Choroid plexus epithelial cell (primary cell): ENCODE measurements around a stretch of chrX.

- RRBS = no CpG with 5 or more reads among the region's 10 CpGs
Measured at GRCh38 chrX:153477902-153478345, 7.5 kb upstream of the HAUS7 start.

GRCh38 chrX:153487995-153489169 lies 6.4 kb upstream of the BGN start:
- RRBS = 6% methylated on average over 11 of the region's 41 CpGs

GRCh38 chrX:153537398-153538342 lies 20.2 kb downstream of the ATP2B3 start:
- RRBS = no CpG with 5 or more reads among the region's 33 CpGs

GRCh38 chrX:153673010-153673413 lies 601 bp downstream of the PNCK start:
- RRBS = no CpG with 5 or more reads among the region's 28 CpGs

- RRBS = no CpG with 5 or more reads among the region's 14 CpGs
Measured at GRCh38 chrX:153696674-153697471, 9.1 kb downstream of the SLC6A8 start.

GRCh38 chrX:153700405-153701080 lies 12.8 kb downstream of the SLC6A8 start:
- RRBS = no CpG with 5 or more reads among the region's 17 CpGs

- RRBS = no CpG with 5 or more reads among the region's 22 CpGs
Measured at GRCh38 chrX:153702865-153703359, 15.2 kb downstream of the SLC6A8 start.

GRCh38 chrX:153730999-153731607 lies 6.4 kb downstream of the ABCD1 start:
- RRBS = no CpG with 5 or more reads among the region's 5 CpGs

DNA sequence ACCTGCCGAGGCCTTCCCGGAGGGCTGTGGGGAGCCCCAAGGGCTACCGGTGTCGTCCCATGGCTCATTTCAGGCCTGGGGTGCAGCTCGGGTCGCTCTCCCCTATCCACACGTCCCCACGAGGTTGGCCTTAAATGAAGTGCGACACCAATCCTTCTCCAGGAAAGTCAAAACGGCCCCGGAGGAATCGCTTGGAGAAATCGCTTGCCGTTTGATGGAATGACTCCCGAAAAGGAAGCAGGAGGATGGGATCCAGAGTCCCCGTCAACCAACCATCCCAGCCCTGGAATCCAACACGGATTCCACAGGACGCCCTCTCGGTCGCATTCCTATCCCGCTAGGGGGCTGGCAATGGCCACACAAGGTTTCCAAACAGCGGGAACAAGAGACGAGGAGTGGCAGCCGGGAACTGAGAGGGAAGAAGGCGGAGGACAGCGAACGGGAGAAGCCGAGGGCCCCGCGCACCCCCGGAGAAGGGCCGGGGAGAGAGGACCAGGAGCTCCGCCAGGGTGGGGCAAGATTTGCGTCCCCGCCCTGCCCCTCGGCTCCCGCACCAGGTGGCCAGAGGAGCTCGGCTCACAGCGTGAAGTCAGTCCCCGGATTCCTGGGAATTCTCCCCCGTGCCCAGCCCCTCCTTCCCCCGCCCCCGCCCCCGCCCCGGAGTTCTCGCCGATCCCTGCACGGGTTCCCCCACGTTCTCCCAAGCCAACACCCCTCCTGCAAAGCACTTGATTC lies 1.6 kb downstream of the PDZD4 start:
- RRBS = 1% methylated on average over 14 of the region's 49 CpGs

- RRBS = 9% methylated on average over 5 of the region's 30 CpGs
Measured at GRCh38 chrX:153886716-153887654, 1.0 kb upstream of the L1CAM start.

GRCh38 chrX:153931625-153932337 lies 3.1 kb downstream of the NAA10 start:
- RRBS = no CpG with 5 or more reads among the region's 18 CpGs

DNA sequence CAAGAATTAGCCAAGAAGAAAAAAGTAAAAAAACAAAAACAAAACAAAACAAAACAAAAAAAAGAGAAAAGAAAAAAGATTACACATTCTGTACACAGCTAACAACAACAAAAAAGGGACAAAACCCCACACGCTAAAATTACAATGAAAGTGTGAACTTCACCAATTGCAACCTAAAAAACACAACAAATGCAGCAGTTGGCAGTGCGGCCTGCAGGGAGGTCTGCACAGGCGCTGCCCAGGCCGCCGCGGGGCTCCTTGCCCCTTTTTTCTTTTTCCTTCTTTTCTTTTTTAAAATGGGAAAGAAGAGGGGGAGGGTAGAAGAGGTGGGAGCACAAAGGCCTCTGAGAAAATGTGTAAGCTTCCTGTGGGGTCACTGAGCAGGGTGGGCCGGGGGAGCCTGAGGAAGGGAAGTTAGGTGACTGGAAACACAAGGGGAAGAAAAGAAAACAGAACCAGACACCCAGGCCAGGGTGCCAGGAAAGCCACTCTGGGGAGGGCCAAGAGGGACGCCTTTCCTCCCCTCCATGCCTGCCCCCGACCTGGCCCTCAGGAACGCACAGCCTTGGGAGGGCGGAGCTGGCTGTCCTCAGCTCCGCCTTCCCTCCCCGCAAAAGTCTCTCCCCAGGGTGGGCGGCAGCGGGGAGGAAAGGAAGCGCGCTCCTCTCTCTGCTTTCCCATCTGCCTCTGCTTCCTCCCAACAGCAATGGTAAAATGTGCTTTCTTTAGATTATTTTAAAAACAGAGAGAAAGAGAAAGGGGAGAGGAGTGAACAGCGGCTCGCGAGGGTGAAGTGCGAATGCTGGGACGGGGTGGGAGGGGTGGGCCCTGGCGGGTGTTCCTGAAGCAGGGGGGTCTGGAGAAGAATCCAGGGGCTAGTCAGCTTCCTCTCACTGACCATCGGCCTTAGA lies 4.3 kb upstream of the RENBP start:
- RRBS = no CpG with 5 or more reads among the region's 24 CpGs

DNA sequence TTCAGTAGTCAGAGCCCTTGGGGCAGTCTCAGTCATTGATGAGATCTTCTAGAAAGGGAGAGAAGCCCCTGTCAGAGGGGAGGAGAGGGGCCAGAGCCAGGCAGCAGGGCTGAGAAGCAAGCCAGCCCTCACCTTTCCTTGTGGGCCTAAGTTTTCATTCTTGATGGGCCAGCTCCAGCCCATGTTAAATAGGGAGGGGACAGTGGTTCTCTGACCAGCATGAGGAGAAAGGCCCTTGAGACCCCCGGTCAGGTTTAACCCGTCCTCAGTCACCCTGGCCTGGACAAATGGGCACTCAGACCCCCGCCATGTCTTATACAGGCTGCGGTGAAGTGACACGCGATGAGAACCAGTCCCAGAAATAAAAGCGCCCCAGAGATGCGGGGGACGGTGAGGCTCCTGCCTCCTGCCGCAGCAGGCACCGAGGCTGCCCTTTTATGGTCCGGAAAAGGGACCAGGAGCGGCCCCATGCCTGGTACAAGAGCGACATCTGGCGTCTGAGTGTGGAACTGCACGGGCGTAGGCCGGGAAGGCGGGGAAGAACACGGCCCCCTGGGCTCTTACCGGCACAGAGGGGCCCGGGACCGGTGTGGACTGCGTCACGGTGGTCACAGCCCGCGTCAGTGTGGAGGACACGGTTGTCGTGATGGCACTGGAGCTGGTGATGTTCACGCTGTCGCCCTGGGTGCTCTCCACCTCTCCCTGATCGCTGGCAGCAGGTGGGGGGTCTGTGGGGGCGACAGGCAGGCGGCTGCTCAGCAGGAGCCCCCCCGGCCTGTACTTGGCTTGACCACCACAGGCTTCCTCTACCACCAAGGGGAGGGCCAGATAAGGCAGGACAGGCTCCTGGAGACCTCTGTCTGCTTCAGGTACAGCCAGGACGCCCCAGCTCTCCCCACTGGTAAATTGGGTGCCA lies 8.9 kb upstream of the RENBP start:
- RRBS = 2% methylated on average over 6 of the region's 36 CpGs

DNA sequence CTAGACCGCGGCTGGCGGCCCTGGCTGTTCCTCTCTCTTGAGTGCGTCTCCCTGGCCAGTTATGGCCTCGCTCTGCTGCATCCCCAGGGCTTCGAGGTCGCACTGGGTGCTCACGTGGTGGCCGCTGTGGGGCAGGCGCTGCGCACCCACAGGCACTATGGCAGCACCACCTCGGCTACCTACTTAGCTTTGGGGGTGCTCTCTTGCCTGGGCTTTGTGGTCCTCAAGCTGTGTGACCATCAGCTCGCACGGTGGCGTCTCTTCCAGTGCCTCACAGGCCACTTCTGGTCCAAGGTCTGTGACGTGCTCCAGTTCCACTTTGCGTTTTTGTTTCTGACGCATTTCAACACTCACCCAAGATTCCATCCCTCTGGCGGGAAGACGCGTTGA lies 9.9 kb downstream of the TMEM187 start:
- RRBS = no CpG with 5 or more reads among the region's 21 CpGs

- RRBS = no CpG with 5 or more reads among the region's 9 CpGs
Measured at GRCh38 chrX:154094487-154095176, 2.9 kb downstream of the MECP2 start.

GRCh38 chrX:154380060-154380542 lies 1.0 kb downstream of the EMD start:
- RRBS = no CpG with 5 or more reads among the region's 16 CpGs

- RRBS = no CpG with 5 or more reads among the region's 27 CpGs
Measured at GRCh38 chrX:154445416-154446155, 1.6 kb downstream of the FAM50A start.

- RRBS = no CpG with 5 or more reads among the region's 24 CpGs
Measured at GRCh38 chrX:154470844-154471494, 8.1 kb downstream of the LAGE3 start.

- RRBS = no CpG with 5 or more reads among the region's 21 CpGs
Measured at GRCh38 chrX:154472829-154473546, 6.1 kb downstream of the LAGE3 start.

DNA sequence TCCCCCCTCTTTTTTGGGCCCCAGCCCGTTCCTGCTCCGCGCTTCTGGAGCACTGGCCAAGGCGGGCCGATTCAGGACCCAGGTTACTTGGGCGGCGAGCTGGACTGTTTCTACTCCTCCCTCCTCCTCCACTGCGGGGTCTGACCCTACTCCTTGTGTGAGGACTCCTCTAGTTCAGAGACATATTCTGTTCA lies 302 bp downstream of the IKBKG start:
- RRBS = no CpG with 5 or more reads among the region's 8 CpGs